ENCODE measurements around the genes GTPBP1 and APOBEC3A.

GRCh38 chr22:38422918-38423571, 32.0 kb downstream of the KCNJ4 start:
- PRO-cap = no peak
- RAMPAGE, long total RNA = no peak

DNA sequence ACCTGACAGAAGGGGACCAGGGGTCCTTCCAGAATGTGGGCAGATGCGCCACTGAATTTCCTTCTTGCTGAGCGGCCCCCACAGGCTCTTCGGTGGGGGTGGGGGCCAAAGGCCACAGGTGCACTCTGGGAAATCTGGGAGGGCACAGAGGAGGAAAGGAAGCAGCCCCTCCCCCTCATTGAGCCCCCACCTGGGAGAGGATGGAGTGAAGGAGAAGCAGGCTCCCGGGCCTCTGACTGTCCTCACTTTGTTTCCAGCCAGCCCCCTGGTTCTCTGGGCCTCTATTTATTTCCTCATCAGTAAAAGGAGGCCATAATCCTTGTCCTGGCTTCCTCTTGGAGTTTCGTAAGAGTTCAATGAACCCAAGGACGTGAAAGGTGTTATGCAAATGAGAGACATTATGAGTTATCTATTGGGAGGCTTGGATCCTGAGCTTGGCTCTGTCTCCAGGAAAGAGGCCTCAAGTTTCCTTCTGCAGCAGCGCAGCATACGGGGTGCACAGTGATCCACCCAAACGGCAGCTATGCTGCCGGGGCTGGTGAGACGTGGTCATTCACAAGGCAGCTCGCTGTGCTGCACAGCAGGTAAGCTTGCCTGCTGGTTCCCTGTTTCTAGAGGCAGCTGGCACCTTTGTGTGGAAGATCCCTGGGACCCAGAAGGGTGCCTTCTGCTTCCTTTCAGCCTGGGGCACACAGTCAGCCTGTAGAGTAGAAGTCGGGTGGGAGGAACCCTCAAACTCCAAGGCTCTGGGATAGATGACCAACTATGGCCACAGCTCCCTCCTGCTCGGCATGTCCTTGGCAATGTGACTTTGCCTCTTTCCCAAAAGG, 30.9 kb downstream of the KCNJ4 start:
- PRO-cap = no peak
- RAMPAGE, long total RNA = no peak

DNA sequence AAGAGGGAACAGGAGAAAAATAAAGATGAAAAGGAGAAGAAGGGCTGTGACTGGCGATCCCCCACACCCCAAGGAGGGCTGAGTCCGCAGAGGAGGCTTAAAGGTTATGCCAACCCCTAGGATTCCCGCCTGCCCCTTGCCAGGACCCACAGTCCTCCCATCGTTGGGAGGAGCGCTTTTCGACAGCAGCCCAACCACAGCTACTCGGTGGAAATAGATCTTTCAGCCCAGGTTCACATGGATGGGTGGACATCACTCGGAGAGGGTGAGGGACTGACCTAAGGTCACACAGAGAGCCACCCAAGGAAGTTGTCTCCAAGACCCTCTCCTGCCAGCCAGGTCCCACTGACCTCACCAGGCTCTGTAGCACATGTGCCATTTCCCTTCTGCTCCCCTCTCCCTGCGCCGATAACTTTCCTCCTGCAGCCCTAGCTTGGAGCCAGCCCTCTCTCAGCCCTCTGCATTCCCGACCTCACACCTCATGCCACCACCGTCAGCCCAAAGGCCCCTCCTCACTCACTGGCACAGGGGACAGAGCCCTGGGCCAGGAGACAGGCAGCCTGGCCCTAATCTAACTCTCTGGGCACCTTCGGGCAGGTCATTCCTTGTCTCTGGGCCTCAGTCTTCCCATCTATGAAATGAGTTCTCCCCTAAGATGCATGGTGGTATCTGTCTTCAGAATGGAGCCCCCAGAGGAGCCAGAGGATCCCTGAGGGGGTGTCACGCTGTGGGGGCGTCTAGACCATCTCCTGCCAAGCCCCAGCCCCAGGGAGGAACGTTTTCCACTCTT, 4.7 kb downstream of the KCNJ4 start:
- PRO-cap = no peak
- RAMPAGE, long total RNA = no peak

DNA sequence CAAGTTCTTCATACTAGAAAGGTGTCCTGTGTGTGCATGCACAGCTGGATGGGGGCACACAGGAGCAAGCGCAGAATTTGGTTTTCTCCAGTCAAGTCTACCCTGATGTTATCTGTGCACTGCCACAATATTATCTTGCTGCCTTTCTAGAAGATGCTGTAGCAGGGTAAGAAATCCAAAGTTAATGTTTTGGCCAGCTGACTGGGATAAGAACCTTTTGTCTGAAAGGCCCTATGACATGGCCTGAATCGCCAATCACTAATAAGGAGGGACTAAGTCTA, 16.1 kb downstream of the DDX17 start:
- PRO-cap = no peak
- RAMPAGE, long total RNA = no peak

DNA sequence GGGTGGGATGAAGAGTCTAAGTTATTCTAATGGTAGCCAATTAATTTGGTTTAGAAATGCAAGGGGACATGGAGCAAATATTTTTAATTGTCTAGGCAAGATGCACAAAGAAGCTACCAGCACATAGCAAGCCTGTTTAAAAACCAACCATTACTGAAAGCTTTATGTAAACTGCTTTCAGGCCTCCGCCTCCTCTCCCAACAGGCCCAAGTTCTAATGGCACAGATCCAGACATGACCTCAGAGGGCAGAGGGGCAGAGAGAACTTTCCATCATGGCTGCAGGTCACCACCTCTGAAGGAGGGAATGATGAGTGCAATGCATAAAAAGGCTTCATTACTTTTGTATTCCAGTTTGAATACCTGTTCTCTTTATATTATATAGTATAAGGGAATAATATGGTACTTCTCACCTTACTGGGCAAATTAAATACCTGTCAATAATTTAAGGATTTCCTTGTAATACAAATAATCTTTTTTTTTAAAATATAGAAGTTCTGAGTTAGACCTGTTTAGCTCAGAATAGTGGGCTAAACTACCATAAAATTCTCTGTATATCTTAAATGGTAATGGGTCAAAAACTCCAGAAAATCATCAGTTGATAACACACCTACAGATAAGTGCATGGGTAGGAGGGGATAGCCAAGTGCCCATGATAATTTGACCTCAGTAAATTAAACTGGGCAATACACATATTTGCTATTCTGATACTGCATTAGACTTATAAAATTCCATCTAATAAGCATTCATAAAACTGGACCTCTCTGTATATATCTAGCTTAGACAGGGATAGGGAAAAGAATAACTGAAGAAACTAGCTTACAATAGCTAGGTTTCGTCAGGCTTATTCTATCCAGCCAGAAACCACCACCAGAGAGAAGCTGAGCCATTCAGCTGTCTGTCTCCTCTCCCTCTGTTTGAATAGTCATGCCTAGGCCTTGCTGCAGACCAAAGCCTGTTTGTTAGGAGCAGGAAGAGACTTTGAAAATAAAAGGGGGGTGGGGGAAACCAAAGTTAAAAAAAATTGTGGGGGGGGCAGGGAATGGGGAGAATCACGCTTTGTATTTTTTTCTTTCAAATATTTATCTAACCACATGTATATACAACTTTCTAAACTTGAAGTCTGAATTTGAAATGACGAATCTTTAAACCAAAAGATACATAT, 14.9 kb downstream of the DDX17 start:
- PRO-cap = no peak
- RAMPAGE, long total RNA = no peak

GRCh38 chr22:38704553-38704934, 1.2 kb upstream of the GTPBP1 start:
- PRO-cap = no peak
- RAMPAGE, long total RNA = no peak

GRCh38 chr22:38704935-38705578, 687 bp upstream of the GTPBP1 start:
- PRO-cap = no peak
- RAMPAGE, long total RNA = no peak

DNA sequence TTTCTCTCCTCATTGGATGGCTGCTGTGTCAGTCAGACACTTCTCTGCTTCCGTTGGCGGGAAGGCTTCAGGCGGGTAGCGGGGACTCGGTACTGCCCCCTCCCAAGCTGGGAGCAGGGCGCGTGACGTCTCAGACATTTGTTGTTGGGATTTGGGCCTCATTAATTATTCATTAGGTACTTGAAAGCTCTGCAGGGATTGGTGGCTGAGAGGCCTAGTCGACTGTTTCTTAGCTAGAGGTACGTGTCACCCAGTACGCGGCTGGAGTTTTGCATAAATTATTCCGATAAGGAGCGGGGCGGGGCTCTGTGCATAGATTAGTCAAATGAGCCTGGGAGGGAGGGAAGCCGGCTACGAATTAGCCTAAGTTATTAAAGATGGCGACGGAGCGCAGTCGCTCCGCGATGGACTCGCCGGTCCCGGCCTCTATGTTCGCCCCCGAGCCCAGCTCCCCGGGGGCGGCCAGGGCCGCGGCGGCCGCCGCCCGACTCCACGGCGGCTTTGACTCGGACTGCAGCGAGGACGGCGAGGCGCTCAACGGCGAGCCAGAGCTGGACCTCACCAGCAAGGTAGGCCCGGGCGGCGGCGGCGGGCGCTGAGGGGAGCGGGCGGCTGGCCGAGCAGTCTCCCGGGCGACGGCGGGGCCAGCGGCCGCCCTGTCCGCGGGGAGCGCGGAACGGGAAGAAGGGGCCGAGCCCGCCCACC, at the start of gene GTPBP1:
Gene GTPBP1, plus strand, starts transcription at position 366 of the 705 bp plus-strand sequence.
- PRO-cap = unidirectional peak, plus-strand start at position 371 of the sequence
- RAMPAGE, long total RNA = no peak

DNA sequence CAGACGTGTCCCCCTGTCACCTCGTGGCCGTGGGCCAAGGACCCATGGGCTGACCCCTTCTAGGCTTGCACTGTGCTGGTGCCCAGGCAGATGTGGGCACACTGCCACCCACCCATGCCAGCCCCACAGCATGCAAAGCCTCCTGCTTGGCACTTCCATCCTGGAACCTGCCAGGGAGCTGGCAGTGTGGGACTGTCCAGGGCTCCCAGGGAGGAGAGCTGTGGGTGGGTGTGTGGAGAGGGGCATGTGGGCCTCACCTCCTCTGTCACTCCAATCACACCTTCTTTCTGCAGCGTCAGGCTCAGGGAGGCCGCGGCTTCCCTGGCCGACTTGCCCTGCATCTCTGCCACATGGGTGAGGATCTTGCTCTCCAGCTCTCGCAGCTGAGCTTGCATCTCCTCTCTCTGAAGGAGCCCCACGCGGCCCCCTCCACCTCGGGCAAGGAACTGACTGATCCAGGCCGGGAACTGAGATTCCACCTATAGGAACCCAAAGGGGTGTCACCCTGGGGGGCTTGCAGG, 16.3 kb downstream of the SUN2 start:
- PRO-cap = no peak
- RAMPAGE, long total RNA = no peak

DNA sequence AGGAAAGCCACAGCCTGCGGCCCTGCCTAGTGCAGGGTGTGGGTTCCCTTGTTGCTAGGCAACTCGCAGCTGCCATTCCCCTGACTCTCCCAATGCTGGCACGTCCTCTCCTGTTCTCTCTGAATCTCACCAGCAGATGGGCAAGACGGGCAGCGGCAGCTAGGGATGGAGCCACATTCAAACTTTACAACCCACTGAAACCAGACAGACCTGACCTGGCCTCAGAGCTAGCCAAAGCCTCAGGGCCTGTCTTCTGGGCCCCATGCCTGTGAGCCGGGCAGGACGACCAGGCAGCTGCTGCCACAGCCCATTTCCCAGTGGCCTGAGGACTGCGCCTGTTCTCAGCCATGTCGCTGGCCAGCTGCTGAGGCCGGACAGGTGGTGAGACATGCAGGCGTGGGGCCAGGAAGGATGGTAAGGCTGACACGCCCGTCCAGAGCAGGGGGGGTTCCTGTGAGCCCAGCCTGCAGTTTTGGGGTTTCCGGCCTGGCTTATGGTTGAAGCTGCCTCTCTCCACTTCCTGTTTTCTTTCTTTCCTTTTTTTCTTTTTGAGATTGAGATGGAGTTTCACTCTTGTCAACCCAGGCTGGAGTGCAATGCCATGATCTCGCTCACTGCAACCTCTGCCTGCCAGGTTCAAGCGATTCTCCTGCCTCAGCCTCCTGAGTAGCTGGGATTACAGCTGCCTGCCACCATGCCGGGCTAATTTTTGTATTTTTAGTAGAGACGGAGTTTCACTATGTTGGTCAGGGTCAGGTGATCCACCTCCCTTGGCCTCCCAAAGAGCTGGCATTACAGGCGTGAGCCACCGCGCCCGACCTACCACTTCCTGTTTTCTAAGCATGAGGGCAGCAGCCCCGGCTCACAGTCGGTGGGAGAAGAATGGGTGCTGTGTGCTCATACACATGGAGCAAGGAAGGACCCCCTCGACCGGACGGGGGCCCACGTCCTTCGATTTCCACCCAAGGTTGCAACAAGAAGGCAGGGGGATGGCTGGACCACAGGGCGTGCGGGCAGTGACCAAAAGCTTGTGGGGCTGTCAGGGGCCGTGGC, 4.0 kb downstream of the SUN2 start:
- PRO-cap = no peak
- RAMPAGE, long total RNA = no peak

- PRO-cap = no peak
- RAMPAGE, long total RNA = no peak
Measured at GRCh38 chr22:38753810-38754260, 2.0 kb downstream of the SUN2 start.

- PRO-cap = no peak
- RAMPAGE, long total RNA = no peak
Measured at GRCh38 chr22:38787839-38788745, 5.9 kb downstream of the DNAL4 start.

GRCh38 chr22:38861343-38862611, 10.2 kb downstream of the CBX6 start:
- PRO-cap = no peak
- RAMPAGE, long total RNA = no peak

DNA sequence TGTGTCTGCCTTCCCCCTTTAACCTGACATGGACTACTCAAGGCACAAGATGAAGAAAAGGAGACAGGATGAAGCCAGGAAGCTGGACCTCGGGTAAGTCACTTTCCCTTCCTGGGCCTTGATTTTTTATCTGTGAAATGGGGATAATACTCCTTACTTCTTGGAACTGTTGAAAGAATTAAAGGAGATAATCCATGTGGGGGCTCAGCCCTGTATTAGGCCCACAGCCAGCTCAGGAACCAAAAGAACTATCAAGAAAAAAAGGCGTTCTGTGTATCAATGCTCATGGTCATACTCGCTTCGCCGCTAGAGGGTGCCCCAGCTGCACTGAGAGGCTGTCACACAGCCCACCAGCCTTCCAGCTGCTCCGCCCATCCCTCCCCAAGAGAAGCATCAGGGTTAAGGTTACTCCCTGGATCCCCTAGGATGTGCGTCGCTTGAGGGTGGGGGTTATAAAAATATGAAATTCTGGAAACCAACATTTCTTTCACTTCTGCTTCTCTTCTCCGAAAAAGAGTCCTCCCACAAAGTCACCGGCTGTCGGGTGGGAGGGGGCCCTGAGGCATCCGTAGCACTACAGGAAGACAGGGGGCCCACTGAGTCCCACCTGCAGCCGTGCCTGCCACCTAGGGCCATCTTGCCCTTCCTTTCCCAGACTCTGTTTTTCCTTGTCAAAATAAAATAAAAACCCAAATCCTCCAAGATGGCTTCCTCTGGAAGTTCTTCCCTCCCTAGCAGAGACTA, 1.7 kb downstream of the CBX6 start:
- PRO-cap = no peak
- RAMPAGE, long total RNA = no peak

- PRO-cap = no peak
- RAMPAGE, long total RNA = no peak
Measured at GRCh38 chr22:38936300-38936499, 21.2 kb upstream of the APOBEC3A start.

- PRO-cap = no peak
- RAMPAGE, long total RNA = no peak
Measured at GRCh38 chr22:38952345-38952918, 5.0 kb upstream of the APOBEC3A start.

DNA sequence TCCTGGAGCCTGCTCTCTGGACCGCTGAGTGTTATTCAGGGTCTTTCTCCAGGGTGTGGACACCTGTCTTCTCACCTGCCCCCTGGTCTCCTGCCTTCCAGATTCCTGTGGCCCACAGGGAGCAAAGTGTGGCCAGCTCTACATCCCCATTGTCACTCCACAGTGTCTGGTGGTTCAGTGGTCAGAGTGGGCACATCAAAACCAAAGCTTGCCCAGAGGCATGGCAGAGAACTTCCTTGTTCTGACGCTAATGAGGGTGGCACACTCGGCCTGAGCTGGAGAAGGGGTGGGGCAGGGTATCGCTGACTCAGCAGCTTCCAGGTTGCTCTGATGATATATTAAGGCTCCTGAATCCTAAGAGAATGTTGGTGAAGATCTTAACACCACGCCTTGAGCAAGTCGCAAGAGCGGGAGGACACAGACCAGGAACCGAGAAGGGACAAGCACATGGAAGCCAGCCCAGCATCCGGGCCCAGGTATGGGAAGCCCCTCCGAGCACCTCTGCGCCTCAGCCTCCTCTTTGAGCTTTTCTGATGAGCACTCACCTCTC, at the start of gene APOBEC3A:
Gene APOBEC3A, plus strand, starts transcription at position 365 of the 550 bp plus-strand sequence.
- PRO-cap = no peak
- RAMPAGE, long total RNA = no peak

DNA sequence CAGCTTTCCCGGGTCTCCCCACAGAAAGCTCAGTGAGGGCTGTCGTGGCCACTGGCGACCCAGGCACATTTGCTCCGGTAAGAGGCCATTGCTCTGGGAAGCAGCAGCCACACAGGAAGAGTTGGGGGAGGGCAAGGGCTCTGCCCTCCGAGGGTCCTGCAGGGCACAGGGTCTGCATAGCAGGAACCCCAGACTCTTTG, 8.7 kb downstream of the APOBEC3A start:
- PRO-cap = no peak
- RAMPAGE, long total RNA = no peak

- PRO-cap = no peak
- RAMPAGE, long total RNA = no peak
Measured at GRCh38 chr22:39080265-39081476, 3.6 kb downstream of the APOBEC3G start.

GRCh38 chr22:39151278-39152139, 971 bp downstream of the CBX7 start:
- PRO-cap = no peak
- RAMPAGE, long total RNA = no peak

Data from spinal cord (tissue), 3 donors.